Peritoneum (tissue), 1 donor: ENCODE measurements around a stretch of chr1.

DNA sequence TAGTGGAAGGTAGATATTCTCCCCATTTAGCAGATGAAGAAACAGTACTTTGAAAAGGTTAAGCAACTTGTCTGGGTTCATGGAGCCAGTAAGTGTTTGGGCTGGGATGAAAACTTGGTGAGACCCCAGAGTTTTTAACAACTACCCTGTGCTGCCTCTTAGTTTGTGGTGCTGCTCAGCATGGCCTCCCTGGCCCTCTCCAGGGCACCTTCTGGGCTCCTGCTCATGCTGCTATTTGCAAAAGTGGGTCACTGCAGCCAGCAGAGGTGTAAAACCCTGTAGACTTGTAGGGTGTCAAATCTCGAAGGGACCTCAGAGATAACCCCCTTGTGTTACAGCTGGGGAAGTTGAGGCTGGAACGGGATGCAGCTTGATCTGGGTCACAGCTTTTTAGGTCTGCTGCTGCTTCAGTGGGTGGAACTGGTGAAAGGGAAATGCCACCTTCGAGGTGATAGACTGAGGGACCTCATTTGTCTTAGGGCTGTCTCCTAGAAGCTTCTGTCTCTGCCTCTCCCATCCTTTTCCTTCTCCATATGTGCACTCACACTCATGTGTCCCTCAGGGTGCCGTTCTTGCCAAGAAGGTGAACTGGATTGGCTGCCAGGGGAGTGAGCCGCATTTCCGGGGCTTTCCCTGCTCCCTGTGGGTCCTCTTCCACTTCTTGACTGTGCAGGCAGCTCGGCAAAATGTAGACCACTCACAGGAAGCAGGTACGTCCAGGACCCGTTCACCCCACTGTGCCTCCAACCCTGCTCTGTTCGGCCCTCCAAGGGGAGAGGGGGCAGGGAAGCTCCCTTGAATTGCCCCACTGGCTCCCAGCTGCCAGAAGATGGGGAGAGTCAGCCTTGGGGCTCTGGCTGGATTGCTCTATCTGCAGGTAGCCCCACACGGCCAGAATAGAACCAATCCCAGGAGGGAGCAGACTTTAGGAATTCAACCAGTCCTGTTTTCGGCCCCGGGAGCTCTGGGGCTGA is 35.5 kb downstream of the QSOX1 start:
- PRO-cap = no peak

- PRO-cap = no peak
Measured at GRCh38 chr1:180611157-180612110, 20.4 kb upstream of the XPR1 start.

DNA sequence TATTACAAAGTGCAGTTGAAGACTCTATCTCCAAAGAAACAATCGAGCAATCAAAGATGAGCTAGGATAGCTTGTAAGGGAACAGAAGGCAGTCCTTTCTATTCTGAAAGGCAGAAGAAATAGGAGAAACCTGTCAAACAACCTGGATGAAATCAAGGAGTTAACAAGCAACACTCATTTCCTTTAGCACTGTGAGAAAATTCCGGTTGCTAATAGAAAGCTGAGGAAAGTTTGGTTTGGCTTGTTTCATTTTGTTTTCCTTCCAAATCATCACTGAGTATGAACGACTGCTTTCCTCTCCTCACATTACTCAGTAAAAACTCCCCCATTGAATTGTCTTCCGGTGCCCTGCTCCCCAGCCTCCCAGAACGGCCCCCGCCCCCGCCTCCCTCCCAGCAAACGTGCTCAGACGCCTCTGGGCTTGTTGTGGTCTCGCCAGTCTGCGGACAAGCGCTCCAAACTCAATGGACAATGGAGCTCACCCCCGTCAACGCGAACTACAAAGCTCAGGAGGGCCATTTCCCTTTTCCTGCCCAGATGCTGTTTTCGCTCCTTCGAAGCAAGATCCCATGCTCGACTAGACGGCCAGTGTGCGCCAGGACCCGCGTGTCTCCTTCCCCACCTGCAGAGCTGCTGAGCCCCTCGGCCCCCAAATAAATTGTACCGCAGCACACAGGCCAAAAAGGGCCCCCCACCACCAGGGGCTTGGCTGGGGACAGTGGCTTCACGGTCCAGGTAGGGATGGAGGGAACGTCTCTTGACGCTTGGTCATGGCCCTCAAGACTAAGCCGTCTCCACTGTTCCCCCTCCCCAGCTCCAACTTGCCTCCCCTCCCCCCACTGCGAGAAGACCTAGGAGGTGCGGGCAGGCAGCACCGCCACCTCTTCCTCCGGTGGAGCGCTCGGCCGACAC is 691 bp downstream of the STX6 start:
- PRO-cap = no peak

- PRO-cap = no peak
Measured at GRCh38 chr1:181112460-181112912, 24.0 kb downstream of the IER5 start.

GRCh38 chr1:181126688-181127431 is 38.4 kb downstream of the IER5 start:
- PRO-cap = no peak

- PRO-cap = no peak
Measured at GRCh38 chr1:181484973-181486494, 2.2 kb downstream of the CACNA1E start.

DNA sequence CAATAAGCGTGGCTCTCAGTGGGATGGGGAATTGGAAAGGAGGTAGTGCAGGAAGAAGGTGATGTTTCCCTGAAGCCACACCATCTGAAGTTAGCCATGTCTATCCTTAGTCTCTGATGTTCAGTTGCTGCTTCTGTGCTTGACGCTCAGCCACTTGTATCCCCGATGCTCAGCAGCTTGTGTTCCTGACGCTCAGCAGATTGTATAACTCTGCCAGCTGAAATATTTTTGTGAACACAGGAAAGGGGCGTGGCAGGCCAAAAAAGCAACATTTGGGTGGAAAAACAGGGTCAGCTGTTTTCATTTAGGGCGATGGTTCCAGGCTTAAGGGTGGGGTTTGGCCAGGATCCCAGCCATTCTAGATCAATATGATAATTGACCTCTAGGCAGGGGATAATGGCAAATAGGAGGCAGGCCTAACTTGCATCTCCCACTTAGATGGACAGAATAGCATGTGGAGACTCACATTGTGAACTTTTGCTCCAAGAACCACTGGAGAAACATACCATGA is 58.5 kb downstream of the ZNF648 start:
- PRO-cap = no peak

GRCh38 chr1:182241562-182242013 is 150.0 kb downstream of the GLUL start:
- PRO-cap = no peak

DNA sequence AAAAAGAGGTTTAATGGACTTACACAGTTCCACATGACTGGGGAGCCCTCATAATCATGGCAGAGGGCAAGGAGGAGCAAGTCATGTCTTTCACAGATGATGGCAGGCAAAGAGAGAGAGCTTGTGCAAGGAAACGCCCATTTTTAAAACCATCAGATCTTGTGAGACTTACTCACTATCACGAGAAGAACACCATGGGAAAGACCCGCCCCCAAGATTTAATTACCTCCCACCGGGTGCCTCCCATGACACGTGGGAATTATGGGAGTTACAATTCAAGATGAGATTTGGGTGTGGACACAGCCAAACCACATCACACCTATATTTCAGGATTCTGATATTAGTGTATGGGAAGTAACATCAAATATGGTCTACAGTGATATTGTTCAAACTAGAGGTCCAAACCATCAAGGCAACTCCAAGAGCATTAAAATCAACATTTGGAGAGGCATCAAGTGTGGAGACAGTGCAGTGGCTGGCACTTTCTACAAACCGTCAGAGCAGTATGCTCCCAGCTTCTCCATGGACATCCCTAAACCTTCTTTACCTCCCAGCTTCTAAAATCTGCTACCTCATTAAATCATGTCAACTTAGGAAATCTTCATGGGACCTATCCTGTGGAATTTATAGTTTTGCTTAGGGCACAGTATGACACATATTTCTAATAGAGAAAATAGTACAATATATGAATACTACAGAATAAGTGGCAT is 99.1 kb downstream of the GLUL start:
- PRO-cap = no peak

GRCh38 chr1:182299899-182300420 is 91.6 kb downstream of the GLUL start:
- PRO-cap = no peak

DNA sequence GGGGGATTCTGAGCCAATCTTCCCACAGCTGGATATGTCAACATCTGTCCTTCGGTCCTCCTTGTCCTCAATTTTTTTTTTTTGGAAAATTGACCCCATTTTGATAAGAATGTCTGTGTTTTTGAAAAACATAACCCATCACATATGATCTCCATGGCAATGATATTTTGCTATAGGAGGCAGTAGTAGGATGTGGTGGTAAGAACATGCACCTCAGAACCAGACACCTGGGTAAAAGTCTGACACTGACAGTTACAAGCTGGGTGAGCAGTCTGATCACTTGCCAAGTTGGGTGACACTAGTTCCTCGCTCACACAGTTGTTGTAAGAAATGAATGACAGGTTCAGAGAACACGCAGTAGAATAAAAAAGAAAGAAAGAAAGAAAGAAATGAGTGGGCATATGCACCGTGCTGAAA is 90.7 kb downstream of the GLUL start:
- PRO-cap = no peak

GRCh38 chr1:182868821-182869910 is 30.0 kb downstream of the DHX9 start:
- PRO-cap = no peak

- PRO-cap = no peak
Measured at GRCh38 chr1:182872175-182873022, 33.3 kb downstream of the DHX9 start.

- PRO-cap = no peak
Measured at GRCh38 chr1:183131198-183131538, 54.9 kb upstream of the LAMC2 start.

- PRO-cap = no peak
Measured at GRCh38 chr1:183137611-183138071, 48.4 kb upstream of the LAMC2 start.

GRCh38 chr1:183218870-183219611 is 33.0 kb downstream of the LAMC2 start:
- PRO-cap = no peak

GRCh38 chr1:183239614-183240497 is 53.8 kb downstream of the LAMC2 start:
- PRO-cap = no peak

GRCh38 chr1:183291686-183292326 is 105.7 kb downstream of the LAMC2 start:
- PRO-cap = no peak

- PRO-cap = no peak
Measured at GRCh38 chr1:183310752-183311169, 107.4 kb downstream of the NMNAT2 start.

GRCh38 chr1:183311822-183312112 is 106.4 kb downstream of the NMNAT2 start:
- PRO-cap = no peak